PC-3 (cell line): Measurements from ENCODE around the gene FABP1.

DNA sequence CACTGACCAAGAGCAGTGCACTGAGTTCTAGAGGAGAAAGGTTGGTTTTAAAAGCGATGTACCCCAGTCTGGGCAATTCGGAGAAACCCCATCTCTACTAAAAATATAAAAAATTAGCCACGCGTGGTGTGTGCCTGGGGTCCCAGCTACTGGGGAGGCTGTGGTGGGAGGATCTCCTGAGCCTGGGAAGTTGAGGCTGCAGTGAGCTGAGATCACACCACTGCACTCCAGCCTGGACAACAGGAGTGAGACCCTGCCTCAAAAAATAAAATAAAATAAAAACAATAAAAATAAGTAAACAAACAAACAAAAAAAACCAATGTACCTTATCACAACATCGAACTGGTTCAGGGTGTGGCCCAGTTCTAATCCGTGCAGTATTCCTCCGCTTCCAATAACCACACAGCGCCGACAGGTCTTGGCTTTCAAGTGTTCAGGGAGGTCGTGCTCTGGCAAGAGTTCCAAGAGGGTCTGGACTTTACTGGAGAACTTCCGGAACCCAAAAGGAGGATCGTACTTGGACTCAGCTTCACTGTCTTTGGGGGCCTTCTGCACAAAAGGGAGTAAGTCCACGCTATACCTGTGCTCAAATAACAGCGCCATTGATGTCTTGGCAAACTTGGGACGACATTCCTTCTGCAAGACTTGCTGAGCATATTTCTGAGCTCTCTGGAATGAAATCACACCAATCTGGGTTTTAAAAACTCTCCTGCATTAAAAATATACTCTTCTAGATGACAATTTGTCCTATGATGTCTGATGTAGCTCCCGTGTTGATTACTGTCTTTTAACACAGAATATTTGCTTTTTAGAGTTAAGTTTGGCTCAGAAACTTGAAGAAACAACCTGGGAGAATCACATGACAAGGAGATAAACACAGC, 41.0 kb downstream of the ST3GAL5 start:
- RAMPAGE, long total RNA = no peak

- RAMPAGE, long total RNA = no peak
Measured at GRCh38 chr2:85852890-85853539, 35.8 kb downstream of the ST3GAL5 start.

DNA sequence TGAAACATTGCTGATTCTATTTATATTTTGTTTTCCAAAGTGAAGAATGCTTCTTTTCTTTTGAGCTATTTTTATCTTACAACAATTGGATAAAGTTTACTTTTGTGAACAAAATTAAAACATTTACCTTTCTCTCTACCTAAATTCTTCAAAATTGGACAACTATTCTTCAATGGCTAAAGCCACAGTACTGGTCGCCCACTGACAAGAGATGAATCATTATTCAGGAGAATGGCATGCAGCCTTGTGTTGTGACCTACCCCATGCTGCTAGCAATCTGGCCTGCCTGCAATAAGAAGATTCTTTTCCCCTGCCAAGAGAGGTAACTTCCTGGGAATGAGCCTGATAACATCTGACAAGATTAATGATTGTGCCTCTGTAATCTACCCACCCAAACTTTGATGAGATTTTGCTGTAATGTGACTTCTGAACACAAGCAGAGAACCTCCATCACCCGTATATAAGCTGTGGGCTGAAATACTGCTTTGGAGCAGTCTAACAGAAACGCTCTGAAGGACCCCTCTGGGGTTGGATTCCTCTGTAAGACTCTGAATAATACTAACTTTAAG, 46.9 kb upstream of the ST3GAL5 start:
- RAMPAGE, long total RNA = no peak

DNA sequence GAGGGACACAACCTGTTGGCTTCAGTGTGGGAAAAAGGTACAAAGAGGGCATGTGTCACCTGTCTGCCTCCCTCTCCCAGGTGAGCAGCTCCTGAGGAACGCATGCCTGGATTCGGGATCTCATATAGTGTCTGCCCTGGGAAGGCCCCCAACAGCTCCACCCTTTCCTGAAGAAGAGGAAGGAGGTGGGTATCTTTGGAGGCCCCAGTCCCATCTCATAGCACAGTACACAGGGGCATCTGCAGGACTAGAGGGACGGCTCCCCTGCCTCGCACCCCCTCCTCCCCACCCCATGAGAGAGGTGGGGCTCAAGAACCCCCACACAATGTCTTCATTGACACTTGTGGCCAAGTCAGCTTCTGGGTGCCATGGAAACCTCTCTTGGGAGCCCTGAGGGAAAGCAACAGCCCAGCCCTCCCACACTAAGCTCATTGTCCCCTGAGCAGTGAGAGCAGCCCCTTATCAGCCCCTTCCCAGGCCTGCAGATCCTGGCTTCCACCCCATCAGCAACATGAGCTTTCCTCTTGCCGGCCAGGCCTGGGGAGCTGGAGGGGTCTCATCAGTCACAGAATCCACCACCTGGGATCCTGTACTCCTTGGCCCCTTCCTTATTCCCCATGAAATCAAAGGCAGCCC, 107.7 kb upstream of the ST3GAL5 start:
- RAMPAGE, long total RNA = no peak

DNA sequence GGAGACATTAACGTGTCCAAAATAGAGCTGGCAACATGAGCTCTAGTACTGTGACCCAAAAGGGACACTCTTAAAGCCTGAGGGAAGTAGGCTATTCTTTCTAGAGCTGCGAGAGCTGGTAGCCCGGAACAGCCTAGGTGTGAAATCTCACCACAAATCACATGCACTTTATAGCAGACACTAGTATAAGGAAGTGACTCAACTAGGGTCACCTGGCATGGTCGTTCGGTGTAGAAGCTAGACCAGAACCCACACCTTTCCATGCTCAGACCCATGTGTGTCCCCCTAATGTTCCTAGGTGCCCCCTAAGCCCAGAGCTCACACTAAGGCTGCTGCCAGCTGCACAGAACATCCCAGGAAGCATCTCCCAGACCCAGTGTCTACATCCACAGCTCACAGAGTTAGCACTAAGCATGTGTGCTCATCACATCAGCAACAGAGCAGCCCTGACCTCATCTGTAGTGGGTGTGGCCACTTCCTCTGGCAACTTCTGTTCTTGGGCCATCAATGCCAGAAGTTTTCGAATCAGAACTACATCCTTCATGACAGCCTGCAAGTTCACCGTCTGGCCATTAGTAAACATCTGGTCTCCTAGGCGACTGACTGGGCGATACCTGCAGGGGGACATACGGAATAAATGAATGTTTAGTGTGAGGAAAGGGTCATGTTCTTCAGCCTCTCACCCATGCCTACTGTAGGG, 25.2 kb downstream of the POLR1A start:
- RAMPAGE, long total RNA = no peak

GRCh38 chr2:86280506-86280850, 56.9 kb downstream of the REEP1 start:
- RAMPAGE, long total RNA = no peak

DNA sequence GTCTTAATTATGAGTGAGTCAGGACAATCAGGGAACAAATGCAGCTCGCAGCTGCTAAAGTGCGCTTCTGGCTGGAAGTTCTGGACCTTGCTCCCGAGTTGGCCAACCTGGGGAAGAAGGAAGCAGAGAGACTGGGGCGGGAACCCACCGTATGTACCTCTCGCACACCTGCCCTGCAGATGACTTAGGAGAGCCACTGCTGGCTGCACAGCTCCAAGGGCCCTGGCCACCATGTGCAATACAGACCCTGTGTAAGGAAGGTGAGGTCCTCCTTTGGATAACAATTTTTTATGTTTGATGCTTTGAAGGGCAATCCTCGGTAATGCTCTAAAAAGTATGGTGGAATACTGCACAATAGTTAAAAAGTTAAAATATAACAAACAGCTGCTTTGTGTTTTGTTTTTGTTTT, 42.3 kb downstream of the REEP1 start:
- RAMPAGE, long total RNA = no peak

DNA sequence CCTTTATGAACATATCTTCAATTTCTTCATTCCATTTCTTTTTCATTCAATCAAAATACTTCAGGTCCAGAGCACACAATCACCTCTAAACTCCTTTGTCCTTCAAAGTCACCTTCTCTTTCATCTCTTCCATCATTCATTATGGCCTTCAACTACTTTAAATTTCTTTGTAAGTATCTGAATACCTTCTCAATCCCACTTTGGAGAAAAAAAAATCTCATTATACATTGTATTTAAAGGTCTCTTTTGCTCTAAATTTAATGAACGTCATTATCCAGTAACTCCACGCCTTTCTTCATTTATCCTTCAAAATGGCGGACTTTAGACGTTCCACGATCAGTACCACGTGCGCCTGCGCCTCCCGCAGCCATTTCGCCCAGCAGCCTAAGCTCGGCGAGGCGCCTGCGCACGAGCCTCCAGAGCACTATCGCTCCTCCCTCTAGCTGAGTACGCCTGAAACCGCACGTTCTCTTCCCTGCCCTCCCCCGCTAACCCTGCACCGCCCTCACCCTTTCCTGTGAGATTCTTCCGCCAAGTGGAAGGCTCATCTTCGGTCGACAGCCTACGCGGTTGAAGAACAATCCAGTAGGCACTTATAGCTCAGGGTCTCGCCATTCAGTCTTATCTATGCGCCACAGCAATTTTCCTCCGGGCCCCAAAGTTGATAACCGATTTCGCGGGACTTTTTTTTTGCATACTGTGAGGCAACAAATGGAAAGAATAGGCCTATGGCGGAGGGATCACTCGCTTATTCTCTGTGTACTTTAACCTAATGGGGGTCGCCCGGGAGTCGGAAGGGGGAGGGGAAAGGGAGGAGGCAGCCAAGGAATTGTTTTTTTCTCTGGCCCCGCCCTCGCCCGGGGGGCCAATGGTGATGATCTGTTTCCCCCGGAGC, 546 bp upstream of the KDM3A start:
- RAMPAGE, long total RNA = no peak

GRCh38 chr2:86441726-86442602, 793 bp downstream of the KDM3A start:
- RAMPAGE, long total RNA = no peak

DNA sequence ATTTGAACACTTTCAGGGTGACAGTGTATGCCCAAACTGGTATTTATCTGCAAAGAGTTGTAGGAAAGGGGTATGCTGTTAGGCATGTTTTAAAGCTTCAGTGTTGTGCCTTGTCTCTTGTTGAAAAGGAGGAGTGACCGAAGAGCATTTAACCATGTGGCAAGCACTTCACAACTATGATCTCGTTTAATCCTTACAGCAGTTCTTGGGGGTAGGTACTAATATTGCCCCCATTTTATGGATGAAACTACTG, 2.1 kb downstream of the KDM3A start:
- RAMPAGE, long total RNA = no peak

GRCh38 chr2:86466182-86466824, 25.1 kb downstream of the KDM3A start:
- RAMPAGE, long total RNA = no peak

GRCh38 chr2:86528970-86529522, 34.2 kb downstream of the CHMP3 start:
- RAMPAGE, long total RNA = no peak

GRCh38 chr2:86793585-86794188, 3.0 kb upstream of the CD8A start:
- RAMPAGE, long total RNA = no peak

DNA sequence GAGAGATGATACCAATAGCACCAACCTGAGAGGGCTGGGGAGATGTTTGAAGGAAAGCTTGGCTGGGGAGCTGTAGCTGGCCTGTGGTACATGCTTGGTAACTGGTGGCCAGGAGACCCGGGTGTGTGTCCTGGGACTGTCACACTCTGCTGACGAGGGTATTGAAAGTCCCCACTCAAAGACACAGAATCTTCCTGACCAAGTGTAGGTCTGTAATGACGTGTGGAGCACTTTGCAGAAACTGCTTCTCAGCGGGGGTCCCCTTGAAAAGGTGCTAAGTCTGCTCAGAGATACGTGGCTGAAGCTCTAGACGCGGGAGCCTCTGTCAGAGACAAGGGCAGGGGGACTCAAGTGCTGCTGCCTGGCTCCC, 230.4 kb upstream of the PLGLB2 start:
- RAMPAGE, long total RNA = no peak

- RAMPAGE, long total RNA = no peak
Measured at GRCh38 chr2:88045856-88046261, 9.7 kb downstream of the KRCC1 start.

GRCh38 chr2:88126977-88127329, 909 bp downstream of the FABP1 start:
- RAMPAGE, long total RNA = no peak

DNA sequence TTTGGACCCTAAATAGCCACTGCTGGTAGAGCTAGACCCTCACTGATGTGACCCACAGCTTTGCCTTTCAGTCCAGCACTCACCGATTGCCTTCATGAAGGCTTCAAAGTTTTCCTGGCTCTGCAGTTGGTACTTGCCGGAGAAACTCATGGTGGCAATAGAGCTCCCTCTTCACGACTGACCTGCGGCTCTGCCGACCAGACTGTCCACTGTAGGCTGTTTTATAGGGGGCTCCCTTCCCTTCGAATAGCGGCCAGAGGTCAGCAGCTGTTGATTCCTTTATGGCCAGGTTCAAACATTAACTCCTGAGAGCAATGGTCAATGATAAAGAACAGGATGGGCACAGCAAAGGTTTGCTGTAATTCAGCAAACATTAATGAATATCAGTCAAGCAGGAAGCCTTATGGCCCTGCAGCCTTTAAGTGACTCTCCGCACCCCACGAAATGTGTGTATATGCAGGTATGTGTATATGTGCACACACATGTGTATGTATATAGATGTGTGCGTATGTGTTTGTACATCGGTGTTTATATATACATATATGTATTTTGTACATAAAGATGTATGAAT, at the start of gene FABP1:
Gene FABP1 (minus strand): TSS at position 195 of the 571 bp plus-strand sequence.
- RAMPAGE, long total RNA = no peak

GRCh38 chr2:88131519-88132100, 3.7 kb upstream of the FABP1 start:
- RAMPAGE, long total RNA = no peak

DNA sequence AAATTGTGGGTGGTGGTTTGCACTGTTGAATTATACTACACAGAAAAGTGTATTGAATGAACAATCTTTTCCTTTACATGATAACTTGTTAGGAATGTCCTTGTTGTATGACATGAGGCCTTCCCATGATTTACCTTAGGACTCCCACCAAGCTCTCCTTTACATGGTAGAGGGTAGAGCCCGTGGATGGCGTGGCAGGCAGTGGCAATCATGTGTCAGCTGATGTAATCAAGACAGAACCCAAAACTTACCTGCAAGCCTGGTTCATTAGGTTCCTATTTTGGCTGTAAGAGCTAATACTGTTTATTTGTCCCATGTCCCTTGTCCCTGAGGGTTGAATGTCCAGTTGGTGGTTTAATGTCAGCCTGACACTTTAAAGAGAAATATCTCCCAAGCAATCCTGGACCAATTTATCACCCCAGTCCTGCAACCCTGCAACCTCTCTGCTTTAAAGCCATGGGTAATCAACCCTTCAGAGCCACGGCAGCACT, 5.9 kb upstream of the FABP1 start:
- RAMPAGE, long total RNA = no peak

- RAMPAGE, long total RNA = no peak
Measured at GRCh38 chr2:88144670-88145694, 17.1 kb upstream of the FABP1 start.